NCI-H460 (cell line): ENCODE measurements around a stretch of chr17.

GRCh38 chr17:66775154-66775695 lies 59.7 kb upstream of the CACNG5 start:
RAMPAGE:
- cytosol, long total RNA: no peak
- long total RNA: no peak
- nucleus, long total RNA: no peak

GRCh38 chr17:66804187-66804762 lies 30.6 kb upstream of the CACNG5 start:
RAMPAGE:
- cytosol, long total RNA: no peak
- long total RNA: no peak
- nucleus, long total RNA: no peak

RAMPAGE:
- cytosol, long total RNA: no peak
- long total RNA: no peak
- nucleus, long total RNA: no peak
Measured at GRCh38 chr17:66807100-66808275, 27.4 kb upstream of the CACNG5 start.

DNA sequence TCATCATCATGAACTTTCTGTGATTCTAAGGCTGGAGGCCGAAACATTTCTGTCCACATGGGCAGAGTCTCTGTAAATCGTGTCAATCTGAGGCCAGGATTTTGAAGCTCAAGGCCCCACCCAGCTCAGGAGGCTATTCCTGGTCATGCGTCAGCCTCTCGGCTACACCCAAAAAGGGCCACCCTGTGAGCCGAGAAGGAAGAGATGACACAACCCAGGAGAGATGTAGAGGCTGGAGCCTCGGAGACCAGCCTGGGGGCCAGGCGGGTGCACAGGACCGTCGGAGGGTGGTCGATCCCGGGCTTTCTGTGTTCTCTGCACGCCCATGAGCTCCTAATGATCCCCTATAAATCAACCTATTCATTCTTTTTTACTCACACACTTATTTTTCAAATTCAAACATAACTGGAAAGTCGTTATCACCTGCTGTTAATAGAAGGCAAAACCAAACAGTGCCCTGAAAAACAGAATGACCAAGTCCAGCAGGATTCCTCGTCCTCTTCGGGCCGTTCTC lies 1.0 kb upstream of the CACNG1 start:
RAMPAGE:
- cytosol, long total RNA: no peak
- long total RNA: no peak
- nucleus, long total RNA: no peak

RAMPAGE:
- cytosol, long total RNA: no peak
- long total RNA: no peak
- nucleus, long total RNA: no peak
Measured at GRCh38 chr17:67074268-67075412, 30.3 kb downstream of the CACNG1 start.

RAMPAGE:
- cytosol, long total RNA: no peak
- long total RNA: no peak
- nucleus, long total RNA: no peak
Measured at GRCh38 chr17:67078086-67078529, 33.8 kb downstream of the CACNG1 start.

GRCh38 chr17:67244126-67245036 lies 615 bp downstream of the HELZ start:
RAMPAGE:
- cytosol, long total RNA: no peak
- long total RNA: no peak
- nucleus, long total RNA: no peak

DNA sequence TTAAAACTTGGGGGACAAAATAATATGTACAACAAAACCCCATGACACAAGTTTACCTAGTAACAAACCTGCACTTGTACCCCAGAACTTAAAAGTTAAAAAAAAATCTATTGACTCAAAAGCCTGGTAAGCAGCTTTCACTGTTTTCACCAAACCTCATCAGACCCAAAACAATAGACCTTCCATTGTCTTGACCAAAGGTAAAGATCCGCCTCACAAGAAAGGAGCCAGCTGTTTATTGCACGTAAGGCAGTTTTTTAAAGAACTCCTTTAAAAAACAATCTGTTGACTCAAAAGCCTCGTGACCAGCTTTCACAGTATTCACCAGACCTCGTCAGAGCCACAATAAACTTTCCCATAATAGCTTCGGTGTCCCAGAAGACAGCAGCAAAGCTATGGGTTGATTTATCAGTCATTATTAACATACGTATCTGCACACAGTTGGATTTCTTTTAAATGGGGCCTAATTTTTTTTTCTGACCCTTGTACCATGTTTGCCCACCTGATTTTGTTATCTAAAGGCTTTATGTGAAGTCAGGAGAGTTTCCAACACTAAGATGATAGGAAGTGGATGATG lies 17.4 kb upstream of the HELZ start:
RAMPAGE:
- cytosol, long total RNA: no peak
- long total RNA: no peak
- nucleus, long total RNA: no peak

GRCh38 chr17:67289444-67290116 lies 44.6 kb upstream of the HELZ start:
RAMPAGE:
- cytosol, long total RNA: no peak
- long total RNA: no peak
- nucleus, long total RNA: no peak

RAMPAGE:
- cytosol, long total RNA: no peak
- long total RNA: no peak
- nucleus, long total RNA: no peak
Measured at GRCh38 chr17:67364677-67365523, 1.5 kb downstream of the PSMD12 start.

GRCh38 chr17:67365564-67366173 lies 708 bp downstream of the PSMD12 start:
RAMPAGE:
- cytosol, long total RNA: no peak
- long total RNA: no peak
- nucleus, long total RNA: no peak

DNA sequence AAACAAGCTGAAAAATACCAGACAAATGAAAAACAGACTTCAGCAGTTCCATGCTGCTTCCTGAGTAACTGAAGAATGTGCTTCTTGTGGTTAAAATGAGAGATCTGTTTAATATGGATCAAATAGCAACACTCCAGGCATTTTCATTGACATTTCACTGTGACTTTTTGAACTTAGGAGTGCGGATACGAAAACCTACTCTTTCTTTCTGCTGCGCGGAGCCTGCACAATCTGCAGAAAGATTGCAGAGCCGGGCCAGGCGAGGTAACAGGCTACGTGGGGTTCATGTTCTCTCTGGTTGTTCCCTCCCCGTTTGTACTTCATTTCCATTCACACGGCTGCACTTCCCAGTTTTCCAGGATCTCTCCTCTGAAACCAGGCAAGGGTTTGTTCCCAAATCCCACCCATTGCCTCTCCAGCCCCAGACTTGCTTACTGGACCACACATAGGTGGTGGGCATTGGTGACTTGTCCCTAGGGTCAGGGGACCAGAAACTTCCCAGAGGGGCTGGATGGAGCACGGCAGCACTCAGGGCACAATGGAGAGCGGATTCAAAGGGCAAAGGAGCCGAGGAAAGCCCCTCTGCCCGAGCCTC lies 462 bp upstream of the PITPNC1 start:
RAMPAGE:
- cytosol, long total RNA: no peak
- long total RNA: no peak
- nucleus, long total RNA: no peak

GRCh38 chr17:67606869-67607246 lies 110.9 kb upstream of the NOL11 start:
RAMPAGE:
- cytosol, long total RNA: no peak
- long total RNA: no peak
- nucleus, long total RNA: no peak

GRCh38 chr17:67737420-67738434 lies 20.0 kb downstream of the NOL11 start:
RAMPAGE:
- cytosol, long total RNA: no peak
- long total RNA: no peak
- nucleus, long total RNA: no peak

DNA sequence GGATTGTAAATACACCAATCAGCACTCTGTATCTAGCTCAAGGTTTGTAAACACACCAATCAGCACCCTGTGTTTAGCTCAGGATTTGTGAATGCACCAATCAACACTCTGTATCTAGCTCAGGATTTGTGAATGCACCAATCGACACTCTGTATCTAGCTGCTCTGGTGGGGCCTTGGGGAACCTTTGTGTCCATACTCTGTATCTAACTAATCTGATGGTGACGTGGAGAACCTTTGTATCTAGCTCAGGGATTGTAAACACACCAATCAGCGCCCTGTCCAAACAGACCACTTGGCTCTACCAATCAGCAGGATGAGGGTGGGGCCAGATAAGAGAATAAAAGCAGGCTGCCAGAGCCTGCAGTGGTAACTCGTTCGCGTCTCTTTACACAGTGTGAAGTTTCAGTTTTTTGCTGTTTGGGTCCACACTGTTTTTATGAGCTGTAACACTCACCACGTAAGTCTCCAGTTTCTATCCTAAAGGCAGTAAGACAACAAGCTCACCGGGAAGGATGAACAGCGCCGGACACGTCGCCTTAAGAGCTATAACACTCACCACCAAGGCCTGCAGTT lies 64.4 kb downstream of the KPNA2 start:
RAMPAGE:
- cytosol, long total RNA: no peak
- long total RNA: no peak
- nucleus, long total RNA: no peak

RAMPAGE:
- cytosol, long total RNA: no peak
- long total RNA: no peak
- nucleus, long total RNA: no peak
Measured at GRCh38 chr17:68123330-68124039, 88.0 kb downstream of the KPNA2 start.

GRCh38 chr17:68183963-68184672 lies 63.7 kb upstream of the AMZ2 start:
RAMPAGE:
- cytosol, long total RNA: no peak
- long total RNA: no peak
- nucleus, long total RNA: no peak

GRCh38 chr17:68200473-68201383 lies 47.1 kb upstream of the AMZ2 start:
RAMPAGE:
- cytosol, long total RNA: no peak
- long total RNA: no peak
- nucleus, long total RNA: no peak

GRCh38 chr17:68249201-68249833 lies 1.5 kb downstream of the AMZ2 start:
RAMPAGE:
- cytosol, long total RNA: no peak
- long total RNA: no peak
- nucleus, long total RNA: no peak

DNA sequence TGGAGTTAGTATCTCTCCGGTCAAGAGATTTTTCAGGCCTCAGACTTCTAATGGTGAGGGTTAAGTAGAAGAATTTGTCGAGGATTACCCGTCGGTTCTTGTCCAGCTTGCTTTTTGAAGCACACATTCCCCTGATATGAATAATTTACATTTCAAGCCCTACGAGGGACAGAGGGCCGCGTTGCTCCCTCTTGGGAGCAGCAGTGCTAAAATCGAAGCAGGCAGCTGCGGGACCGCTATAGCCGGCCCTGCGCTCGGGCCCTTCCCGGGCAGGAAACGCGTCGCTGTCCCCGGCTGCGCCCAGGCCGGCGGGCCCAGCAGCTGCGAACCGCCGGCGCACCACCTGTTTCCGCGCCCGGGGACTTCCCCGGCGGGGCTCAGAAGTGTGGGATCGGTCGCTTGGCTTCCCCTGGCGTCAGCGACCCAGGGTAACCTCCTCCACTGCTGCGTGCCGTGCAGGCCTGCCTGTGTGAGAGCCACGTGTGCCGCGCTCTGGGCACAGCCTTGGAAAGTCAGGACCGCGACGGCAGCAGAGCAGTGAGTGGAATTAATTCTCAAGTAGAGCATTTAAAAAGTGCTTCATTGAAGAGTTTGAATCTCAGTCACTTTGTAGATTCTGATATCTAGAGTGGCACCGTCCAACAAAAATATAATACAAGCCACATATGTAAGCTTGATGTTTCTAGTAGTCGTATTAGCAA lies 11.2 kb downstream of the AMZ2 start:
RAMPAGE:
- cytosol, long total RNA: no peak
- long total RNA: no peak
- nucleus, long total RNA: no peak